Measurements from ENCODE around the genes RUVBL2, CD37, FLT3LG and RPL13A.

DNA sequence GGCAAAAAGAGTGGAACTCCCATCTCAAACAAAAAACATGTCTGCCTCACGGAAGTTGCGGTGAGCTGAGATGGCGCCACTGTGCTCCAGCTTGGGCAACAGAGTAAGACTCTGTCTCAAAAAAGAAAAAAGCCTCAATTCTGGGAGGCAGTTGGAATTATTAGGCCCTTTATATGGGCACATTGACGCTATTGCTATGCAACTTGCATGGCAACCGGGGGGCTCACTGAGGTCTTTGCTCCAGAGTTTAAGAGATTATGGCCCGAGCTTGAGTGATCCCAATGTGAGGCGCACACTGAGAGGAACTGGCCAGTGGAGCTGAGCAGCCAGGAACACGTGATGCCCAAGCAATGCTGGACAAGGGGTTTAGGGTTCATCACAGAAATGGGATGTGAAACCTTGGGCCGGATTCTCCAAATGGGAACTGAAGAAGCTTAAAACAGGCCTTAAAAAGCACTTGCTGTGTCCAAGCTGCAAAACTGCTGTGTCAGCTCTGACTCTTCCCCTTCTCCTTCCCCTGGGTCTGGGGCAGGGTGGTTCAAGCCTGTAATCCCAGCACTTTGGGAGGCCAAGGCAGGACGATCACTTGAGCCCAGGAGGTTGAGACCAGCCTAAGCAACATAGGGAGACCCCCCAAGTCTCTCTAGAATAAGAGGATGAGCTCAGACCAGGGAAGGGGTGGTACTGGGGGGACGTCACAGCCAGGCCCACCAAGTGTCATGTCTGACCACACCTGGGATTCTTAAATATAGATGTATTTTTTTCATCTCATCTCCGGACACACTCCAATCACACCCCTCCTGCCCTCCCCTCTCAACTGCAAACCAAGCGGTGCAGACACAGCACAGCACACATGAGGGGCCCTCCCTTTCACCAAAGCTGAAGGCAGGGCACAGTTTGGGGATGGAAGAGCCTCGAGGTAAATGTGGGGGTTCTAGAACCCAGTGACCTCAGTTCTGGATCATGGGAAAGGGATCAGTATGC lies 2.6 kb downstream of the FTL start:
- PRO-cap: bidirectional peak, plus-strand start at position 416 of the sequence, minus-strand start at position 296 of the sequence

DNA sequence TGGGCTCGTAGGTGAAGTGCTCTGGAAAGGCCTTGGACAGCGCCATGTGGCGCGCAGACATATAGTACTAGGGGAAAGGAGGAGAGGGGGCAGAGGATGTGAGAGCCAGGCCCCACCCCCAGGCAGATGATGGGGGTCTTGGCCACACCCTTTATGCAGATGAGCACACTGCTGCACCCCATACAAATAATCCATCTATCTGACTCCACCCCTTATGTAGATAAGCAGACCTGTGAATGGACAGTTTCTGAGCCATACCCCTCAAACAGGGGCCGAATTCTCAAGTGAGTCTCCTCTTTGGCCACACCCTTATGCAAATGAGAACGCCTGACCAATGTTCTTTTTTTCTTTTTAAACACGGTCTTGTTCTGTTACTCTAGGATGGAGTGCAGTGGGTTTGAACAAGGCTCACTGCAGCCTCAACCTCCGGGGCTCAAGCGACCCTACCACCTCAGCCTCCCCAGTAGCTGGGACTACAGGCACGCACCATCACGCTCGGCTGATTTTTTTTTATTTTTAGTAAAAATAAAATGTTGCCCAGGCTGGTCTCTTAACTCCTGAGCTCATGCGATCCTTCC lies 4.8 kb downstream of the FTL start:
- PRO-cap: no peak

DNA sequence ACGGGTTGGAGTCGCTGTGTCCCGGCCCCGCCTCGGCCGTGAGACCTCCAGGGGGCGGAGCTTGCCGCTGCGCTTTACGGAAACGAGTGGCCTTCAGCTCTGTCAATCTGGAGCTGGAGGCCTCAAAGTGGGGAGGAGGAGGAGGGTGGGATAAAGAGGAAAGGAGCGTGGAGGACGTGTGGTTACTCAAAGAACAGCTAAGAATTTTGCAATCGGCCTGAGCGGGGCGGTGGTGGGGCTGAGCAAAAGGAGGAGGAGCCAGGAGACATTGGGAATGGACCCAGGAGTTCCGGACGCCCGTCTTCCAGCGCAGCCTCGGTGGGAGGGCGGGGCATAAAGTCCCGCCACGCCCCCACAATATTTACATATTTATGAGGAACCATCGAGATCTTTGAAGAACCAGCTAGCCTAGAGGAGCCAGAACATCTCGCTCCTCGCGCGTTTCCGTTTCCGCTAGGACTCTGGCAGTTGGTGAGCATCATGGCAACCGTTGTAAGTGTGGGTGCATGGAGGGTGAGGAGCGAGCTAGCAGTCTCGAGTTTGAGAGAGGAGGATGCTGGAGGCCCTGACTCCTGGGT lies at the start of gene RUVBL2:
Gene RUVBL2 (plus strand): TSS at position 456 of the 578 bp plus-strand sequence.
- PRO-cap: bidirectional peak, plus-strand start at position 153 of the sequence, minus-strand start outside the sequence; bidirectional peak, plus-strand start at position 456 of the sequence, minus-strand start at position 317 of the sequence

- PRO-cap: unidirectional peak, minus-strand start at chr19:49019498; unidirectional peak, plus-strand start at chr19:49019861
Observed at GRCh38 chr19:49019236-49020115, 873 bp downstream of the ENSG00000268655 start.

DNA sequence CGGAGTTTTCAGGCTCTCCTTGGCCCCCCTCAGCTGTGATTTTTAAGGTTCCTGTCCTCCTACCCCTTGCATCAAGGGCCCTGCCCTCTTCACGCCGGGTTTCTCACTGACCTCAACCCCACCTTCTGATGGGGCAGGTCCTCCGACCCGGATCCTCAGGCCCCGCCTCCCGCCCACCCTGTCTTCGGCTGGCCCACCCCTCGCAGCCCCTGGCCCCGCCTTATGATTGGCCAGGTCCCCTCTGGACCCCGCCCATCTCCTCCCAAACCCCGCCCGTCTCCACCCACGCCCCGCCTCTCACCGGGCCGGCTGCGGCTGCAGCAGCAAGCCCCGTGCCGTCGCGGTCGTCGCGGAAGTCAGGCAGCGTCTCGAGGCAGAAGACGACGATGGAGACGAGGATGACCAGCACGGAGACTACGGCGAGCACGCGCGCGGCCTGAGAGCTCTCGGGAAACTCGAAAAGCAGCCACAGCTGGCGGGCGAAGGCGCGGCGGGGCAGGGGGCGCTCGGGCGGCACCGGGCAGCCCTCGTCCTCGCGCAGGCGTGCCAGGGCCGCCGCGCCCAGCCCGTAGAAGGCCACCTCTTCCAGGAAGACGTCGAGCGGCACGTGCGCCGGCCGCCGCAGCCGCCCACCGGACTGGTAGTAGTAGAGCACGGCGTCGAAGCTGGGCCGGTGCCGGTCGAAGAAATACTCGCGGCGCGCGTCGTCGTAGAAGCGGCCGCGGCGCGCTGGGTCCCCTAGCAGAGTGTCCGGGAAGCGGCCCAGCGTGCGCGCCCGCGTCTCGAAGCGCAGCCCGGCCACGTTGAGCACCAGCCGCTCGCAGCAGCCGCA lies 553 bp downstream of the KCNA7 start:
- PRO-cap: no peak

DNA sequence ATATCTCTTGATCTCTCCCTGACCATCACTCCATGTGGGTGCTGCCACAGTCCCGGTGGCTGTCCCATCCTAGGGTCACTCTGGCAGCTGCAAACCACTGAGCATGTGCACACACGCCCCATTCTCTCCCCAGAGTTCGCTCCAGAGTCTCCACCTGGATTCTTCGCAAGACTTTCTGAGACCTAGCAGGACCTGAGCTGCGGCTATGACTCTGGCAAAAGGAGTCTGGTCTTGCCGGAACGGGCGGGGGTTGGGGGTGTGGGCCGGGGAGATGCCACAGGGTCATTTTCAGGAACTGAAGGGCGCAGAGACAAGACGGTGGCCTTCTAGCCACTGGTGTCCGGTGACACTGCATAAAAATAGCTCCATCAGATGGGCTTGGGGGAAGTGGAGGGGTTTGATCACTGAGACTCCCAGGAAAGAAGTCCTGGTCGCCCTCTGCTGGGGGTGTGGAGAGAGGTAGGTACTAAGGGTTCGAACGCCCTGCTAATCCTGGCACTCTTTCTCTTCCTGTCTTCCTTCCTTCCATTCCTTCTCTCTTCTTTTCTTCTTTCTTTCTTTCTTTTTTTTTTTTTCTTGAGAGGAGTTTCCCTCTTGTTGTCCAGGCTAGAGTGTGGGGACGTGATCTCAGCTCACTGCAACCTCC lies 1.3 kb upstream of the KCNA7 start:
- PRO-cap: no peak

- PRO-cap: unidirectional peak, plus-strand start at chr19:49133752; bidirectional peak, plus-strand start at chr19:49134094, minus-strand start at chr19:49133865
Observed at GRCh38 chr19:49133321-49134210, 14.2 kb downstream of the PPFIA3 start.

- PRO-cap: no peak
Observed at GRCh38 chr19:49167847-49168393, 10.3 kb downstream of the TRPM4 start.

- PRO-cap: no peak
Observed at GRCh38 chr19:49334857-49336338, at the start of gene CD37. TSS of gene CD37 (plus strand) at chr19:49335406.

GRCh38 chr19:49338440-49338703 lies 3.2 kb downstream of the CD37 start:
- PRO-cap: no peak

DNA sequence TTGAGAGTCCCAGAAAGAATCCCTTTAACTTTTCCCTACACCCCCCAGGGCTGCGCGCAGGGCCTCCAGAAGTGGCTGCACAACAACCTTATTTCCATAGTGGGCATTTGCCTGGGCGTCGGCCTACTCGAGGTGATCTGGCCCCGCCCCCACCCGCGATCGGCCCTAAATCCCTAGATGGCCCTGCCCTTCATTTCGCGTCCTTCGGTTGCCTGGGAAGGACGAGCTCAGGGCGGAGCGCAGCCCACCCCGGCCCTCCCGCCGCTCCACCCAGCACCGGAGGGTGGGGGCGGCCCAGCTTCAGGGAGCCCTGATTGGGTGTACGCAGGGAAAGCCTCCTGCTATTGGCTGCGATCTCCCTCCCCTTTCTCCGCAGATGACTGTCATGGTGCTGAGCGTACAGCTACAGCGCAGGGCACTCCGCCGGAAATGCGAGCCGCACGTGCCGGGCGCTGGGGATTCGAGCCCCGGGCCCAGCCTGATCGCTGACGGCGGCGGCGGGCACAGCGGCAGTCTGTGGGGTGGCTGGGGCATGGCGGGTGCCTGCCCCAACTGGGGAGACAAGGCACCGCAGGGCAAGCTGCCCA lies 4.2 kb downstream of the CD37 start:
- PRO-cap: bidirectional peak, plus-strand start at position 375 of the sequence, minus-strand start at position 266 of the sequence

DNA sequence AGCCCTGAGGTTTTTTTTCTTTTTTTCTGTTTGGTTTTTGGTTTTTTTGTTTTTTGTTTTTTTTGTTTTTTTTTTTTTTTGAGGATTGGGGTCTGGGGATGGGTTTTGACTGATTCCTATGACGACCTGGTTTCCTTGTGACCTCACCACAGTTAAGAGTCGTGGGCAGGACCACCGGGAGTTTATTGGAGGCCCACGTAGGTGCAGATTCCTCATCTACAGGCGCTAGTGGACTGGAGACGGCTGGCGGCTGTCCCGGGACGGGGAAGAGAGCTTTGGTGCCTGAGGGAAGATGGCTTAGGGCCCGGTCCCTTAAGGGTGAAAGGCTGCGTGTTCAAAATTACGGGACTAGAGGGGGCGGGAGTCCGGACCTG lies 642 bp upstream of the TEAD2 start:
- PRO-cap: no peak

DNA sequence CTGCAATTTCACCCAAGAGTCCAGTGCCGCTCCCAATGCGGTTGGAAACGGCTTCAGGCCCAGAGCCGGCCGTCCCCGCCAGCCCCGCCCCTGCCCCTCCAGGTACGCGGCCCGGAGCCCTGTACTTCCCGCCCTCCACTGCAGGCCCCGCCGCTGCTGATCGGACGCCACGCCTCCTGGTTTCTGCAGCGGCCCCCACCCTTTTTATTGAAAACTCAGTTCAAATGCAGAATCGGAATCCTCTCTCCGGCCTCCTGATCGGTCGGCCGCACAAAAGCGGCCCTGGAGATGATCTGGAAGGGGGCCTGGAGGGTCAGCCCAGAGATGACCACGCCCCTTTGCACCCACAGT lies 3.1 kb downstream of the GFY start:
- PRO-cap: no peak

DNA sequence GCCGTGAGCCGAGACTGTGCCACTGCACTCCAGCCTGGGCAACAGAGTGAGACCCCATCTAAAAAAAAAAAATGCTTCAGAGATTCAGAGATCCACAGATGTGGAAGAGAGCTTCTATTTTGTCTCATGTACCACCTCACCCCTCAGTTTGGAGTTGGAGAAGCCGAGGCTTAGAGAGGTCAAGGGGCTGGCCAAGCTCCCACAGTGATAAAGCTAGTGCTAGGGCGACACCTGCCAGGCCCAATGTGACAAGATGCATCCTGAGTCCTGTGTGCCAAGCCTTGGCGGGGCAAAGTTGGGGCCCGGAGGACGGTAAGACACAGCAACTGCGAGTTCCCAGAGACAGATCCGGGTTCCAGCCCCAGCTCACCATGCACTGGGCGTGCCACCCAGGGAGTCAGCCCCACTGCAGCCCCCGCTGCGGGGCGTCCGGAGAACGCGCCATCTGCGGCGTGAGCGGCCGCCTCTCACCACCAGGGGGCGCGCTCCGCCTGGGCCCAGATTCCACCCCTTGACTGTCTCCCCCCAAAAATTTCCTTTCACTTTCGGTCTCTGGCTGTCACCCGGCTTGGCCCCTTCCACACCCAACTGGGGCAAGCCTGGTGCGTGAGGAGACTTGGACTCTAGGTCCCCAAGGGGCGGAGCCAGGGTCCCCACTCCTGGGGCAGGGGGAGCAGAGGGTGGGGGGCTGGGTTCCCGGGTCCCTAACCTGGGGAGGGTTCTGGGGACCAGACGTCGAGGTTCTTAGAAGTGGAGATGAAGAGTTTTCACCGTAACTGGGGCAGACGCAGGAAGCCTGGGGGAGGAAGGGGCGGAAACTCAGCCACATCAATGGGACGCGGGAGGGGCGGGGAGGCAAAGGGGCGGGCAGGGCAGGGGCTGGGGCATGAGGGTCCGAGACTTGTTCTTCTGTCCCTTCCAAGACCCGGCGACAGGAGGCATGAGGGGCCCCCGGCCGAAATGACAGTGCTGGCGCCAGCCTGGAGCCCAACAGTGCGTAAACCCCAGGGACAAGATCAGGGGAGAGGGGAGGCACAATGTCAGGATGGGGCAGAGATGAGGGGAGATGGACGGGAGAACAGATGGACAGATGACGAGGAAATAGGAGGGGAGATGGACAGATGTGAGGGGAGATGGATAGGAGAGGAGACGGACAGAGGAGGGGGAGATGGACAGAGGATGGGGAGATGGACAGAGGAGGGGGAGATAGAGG lies at the start of gene FLT3LG:
Gene FLT3LG (plus strand): TSS at position 536 of the 1,213 bp plus-strand sequence.
- PRO-cap: unidirectional peak, plus-strand start at position 542 of the sequence; unidirectional peak, plus-strand start at position 596 of the sequence

GRCh38 chr19:49486904-49487811 lies at the start of gene RPL13A:
TSS of gene RPL13A (plus strand) at chr19:49487608.
- PRO-cap: bidirectional peak, plus-strand start at chr19:49487608, minus-strand start at chr19:49487389

DNA sequence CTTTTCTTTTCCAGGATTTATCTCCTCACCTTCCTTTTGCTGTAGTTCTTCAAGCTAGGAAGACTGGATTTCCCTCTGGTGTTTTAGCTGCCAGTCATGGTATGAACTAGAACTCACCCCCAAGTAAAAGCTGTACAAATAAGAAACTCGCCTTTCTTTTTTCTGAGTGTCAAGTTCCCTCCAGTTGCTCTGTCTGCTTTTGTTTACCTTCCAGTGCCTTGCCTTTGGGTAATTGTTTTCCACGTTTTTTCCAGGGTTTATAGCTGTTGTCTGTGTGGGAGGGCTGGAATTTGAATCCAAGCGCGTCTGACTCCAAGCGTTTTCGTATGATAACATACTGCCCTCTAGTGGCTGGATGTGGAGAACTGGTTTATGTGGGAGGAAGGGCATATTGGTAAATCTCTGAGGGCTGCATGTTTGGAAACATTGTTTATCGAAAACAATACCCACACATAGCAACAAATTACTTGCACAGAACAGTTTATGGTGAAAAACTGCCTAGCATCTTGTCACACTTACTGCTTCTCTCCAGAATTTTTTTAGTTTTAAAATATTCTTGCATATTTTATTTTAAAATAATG lies 19.1 kb downstream of the RCN3 start:
- PRO-cap: no peak

- PRO-cap: no peak
Observed at GRCh38 chr19:49558518-49559084, 21.8 kb downstream of the NOSIP start.

- PRO-cap: unidirectional peak, plus-strand start at chr19:49590255; unidirectional peak, plus-strand start at chr19:49590342
Observed at GRCh38 chr19:49589963-49590953, 724 bp upstream of the PRR12 start.

DNA sequence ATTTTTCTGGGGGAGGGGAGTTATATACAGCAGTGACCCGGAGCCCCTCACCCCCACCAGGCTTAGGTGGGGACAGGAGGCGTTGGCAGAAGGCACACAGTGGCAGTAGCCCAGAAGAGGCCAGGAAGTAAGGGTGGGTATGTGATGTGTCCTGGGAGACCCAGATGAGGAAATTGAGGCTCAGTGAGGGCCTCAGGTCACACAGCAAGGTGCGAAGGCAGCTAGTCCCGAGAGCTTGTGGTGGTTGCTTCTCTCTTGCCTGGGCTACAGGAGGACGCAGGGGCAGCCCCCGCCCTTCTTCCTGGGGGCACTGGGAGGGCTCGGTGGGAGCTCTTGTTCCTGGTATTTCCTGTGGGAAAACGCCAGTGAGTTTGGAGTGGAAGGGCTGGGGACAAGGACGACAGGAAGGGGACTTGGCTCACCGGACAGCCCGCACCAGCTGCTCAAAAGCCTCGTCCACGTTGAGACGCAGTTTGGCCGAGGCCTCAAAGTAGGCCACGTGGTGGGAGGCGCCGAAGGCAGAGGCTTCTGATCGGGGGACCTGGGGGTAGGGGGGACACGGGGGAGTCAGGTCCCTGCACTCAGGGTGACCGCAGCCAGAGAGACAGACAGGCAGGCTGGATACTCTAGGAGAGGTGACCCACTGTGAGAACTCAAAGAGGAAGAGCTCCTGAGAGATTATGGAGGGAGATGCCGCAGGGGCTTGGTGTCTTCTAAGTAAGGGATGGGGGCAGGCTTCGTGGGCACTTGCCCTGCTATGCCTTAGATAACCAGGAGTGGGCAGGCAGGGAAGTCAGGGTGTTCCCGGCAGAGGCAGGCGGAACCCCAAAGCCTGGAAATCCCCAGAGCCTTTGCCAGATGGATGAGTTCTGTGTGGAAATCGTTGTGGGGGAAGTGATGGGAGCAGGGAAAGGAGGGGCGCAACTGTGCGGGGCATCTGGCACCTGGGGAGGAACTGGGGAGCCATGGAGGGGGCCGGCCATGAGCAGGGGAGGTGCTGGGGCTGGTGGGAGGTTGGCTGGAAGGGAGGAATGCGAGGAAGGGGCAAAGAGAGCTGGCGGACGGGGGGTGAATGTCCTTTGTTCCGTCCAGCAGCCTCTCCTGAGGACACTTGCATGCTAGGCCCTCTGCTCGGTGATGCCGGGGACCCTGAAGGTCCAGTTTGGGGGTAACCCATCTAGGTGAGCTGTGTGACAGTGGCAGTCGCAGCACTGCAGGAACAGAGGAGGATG lies 4.2 kb downstream of the RRAS start:
- PRO-cap: no peak

- PRO-cap: no peak
Observed at GRCh38 chr19:49673710-49674015, 3.4 kb upstream of the PRMT1 start.